LUHMES (cell line): ENCODE measurements around the genes R3HDML and SERINC3.

DNA sequence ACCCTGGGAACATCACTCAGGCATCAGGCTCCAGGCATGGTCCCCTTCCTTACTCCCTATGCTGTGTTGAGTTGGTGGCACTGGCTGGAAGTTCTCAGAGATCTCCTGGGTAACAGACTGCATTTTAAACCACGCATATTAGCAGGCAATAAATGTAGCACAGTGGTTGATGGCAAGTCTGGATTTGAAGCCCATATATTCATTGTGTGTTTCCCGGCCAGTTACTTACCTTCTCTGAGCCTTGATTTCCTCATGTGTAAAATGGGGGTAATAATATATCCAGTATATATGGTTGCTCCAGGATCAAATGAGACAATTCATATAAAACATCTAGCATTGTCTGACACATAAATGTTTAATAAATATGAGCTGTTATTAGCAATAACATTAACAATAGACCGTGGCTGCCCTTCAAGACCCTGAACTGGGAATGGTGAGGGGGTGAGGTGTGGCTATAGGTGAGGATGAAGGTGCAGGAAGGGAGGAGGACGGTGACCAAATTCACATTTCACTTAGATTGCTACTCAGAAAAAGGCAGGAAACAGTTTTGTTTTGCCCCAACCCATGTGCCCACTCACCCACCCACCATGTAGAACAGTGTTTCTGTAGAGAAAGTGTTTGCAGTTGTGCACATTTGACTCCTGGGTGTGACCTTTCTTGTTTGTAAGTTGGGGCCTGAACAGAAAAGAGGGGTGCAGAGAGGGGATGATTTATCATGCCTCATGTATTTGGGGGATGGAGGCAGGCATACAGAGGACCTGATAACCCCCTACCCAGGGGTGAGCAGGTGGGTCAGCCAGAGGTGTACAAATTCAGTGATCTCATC, 2.2 kb downstream of the PLCG1 start:
- PRO-cap, result no peak

GRCh38 chr20:41334754-41335353, 5.8 kb upstream of the LPIN3 start:
- PRO-cap, result no peak

DNA sequence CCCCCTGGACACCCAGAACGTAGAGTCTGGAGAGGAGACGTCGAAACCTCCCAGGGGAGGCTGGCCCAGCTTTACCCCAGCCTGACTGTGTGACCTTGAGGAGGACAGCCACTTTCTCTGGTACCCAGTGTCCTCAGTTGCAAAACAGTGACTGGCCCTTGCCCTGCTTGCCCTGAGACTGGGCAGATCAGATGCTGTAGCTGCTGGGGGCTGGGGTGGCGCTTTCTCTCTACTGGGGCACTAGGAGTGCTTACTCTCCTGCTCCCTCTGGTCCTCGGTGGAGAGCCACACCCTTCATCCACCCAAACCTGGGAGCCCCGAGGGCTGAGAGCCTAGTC, 538 bp downstream of the LPIN3 start:
- PRO-cap, result no peak

GRCh38 chr20:41428176-41428791, 61.7 kb upstream of the EMILIN3 start:
- PRO-cap, result no peak

- PRO-cap, result no peak
Measured at GRCh38 chr20:42713741-42713960, 476.1 kb downstream of the PTPRT start.

GRCh38 chr20:43458180-43458542, 465 bp downstream of the SRSF6 start:
- PRO-cap, result bidirectional peak, plus-strand start at chr20:43458246, minus-strand start at chr20:43458253; bidirectional peak, plus-strand start at chr20:43458397, minus-strand start at chr20:43458437

DNA sequence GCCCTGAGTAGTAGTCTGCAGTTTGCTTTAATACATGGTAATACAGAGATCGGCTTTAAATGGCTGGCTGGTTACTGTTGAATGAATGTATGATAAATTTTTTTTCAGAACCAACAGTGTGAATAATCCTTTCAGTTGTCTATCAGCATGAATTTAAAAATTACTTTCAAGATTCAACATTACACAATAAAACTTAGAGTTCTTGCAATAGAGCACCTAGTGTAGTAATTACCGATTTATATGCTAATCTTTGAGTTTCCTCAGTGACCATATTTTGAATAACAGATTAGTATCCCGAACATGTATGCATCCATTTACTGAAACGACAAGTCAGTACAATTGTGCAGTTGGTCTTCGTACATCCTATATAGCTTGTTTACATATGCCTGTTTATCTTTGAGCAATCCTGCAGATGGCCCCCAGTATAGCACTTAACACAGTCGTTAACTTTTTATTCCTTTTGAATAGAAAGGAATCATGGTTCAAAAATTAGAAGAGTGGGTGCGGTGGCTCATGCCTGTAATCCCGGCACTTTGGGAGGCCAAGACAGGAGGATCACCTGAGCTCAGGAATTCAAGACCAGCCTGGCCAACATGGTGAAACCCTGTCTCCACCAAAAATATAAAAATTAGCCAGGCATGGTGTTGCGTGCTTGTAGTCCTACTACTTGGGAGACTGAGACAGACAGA, 6.5 kb downstream of the SRSF6 start:
- PRO-cap, result no peak

- PRO-cap, result no peak
Measured at GRCh38 chr20:44075214-44075556, 111.8 kb downstream of the JPH2 start.

- PRO-cap, result no peak
Measured at GRCh38 chr20:44151613-44152235, 35.3 kb downstream of the JPH2 start.

GRCh38 chr20:44175198-44175661, 11.8 kb downstream of the JPH2 start:
- PRO-cap, result no peak

DNA sequence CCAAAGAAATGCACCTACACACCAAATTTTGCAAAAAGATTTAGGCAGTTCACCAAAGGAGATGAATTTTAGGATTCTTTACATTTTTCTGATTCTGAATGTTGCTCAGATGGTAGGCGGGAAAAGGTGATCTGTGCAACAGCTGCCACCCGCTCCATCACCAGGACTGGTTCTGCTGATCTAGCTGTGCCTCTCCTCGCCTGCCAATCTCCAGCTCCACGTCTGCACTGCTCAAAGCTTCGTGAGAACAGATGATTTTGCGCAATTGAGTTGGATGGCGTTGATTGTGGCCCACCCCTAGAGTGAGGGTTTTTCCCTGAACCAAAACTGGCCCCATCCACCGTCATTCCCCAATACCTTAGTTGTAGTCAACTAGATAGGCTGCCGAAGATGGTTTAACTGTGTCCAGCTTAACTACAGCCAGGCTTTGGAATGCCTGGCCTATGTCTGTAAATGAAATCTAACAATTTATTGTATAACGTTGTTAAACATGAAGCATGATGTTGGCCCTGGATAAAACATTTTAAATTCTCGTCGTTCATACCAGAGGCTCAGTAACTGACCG, 1.1 kb upstream of the OSER1 start:
- PRO-cap, result unidirectional peak, minus-strand start at position 175 of the sequence

DNA sequence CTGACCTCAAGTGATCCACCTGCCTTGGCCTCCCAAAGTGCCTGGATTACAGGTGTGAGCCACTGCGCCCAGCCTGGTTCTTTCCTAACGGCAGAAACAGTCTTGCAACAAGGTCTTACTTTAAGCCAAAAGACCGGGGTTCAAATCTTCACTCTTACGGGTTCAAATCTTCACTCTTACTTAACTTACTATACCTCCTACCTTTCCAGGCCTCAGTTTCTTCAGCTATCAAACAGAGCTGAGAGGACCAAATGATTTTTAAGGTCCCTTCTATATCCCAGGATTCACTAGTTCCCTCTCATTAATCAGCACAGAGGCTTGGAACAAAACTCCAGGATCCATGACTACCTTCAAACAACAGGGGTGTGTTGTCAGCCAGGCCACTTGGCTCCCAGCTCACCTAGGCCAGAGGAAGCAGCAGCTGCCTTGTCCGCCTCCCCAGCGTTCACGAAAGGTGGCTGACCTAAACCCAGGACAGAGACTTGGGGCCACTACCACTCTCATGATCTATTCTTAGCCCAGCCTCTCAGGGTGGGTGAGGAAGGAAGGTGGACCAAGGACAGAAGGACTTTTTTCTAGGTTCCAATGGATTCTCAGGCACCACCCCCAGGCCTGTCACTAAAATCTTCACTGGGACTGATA, 1.5 kb downstream of the FITM2 start:
- PRO-cap, result no peak

GRCh38 chr20:44324480-44324980, 12.3 kb upstream of the R3HDML start:
- PRO-cap, result no peak

DNA sequence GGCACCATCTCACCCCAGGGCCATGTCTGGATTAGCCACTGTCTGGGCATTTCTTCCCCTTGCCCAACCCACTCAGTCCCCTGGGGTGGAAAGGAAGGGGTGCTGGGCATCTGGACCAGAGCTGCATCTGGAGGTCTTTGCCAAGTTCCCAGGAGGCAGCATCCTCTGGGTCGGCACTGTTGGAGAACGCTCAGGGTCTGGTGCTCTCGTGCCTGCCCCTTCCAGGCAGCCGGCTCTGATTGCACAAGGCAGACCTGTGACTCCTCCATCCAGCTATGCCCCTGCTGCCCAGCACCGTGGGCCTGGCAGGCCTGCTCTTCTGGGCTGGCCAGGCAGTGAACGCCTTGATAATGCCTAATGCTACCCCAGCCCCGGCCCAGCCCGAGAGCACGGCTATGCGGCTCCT, at the start of gene R3HDML:
R3HDML (plus strand) TSS at position 161 of the 406 bp plus-strand sequence.
- PRO-cap, result no peak

DNA sequence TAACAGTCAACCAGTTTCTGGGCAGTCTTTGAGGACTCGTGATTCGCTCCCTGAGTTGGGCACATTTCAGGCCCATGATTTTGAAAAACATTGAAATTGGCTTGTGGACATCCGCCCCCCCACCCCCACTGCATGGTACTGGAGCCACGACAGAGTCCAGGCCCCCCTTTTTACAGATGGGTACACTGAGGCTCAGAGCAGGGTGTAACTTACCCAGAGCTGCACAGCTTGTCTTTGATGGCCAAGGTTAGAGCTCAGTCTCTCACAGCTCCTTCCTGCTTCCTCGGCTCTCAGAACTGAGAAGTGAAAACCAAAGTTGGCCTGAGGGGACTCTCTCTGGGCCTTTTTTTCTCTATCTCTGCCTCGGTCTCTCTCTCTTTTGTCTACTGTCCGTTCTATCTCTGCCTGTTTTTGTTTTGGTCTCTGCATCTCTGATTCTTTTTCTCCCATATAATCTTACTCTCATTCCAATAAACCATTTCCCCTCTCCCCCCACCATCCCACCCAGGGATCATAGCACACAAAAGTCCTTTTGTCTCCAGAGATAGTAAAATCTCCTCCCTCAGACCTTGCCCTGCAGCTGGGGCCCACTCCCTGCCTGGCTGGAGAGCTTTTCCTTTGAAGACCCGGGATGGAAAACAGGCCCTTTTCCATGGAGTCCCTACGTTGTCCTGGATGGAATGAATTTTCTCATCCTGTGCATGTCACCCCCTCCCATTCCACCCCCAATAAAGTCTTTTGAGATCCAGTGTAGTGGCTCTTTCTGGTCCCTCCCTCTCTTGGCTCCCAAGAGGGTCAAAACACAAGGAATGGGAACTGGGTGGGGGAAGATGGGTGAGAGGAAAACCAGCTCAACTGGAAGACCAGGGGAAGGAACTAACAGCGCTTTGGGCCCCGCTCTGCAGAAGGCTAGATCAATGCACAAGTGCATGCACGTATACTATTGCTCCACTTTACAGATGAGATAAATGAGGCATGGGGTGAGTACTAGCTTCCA, 3.5 kb upstream of the HNF4A start:
- PRO-cap, result no peak

- PRO-cap, result no peak
Measured at GRCh38 chr20:44424820-44425491, 50.7 kb upstream of the TTPAL start.

- PRO-cap, result no peak
Measured at GRCh38 chr20:44434613-44434789, 41.2 kb upstream of the TTPAL start.

DNA sequence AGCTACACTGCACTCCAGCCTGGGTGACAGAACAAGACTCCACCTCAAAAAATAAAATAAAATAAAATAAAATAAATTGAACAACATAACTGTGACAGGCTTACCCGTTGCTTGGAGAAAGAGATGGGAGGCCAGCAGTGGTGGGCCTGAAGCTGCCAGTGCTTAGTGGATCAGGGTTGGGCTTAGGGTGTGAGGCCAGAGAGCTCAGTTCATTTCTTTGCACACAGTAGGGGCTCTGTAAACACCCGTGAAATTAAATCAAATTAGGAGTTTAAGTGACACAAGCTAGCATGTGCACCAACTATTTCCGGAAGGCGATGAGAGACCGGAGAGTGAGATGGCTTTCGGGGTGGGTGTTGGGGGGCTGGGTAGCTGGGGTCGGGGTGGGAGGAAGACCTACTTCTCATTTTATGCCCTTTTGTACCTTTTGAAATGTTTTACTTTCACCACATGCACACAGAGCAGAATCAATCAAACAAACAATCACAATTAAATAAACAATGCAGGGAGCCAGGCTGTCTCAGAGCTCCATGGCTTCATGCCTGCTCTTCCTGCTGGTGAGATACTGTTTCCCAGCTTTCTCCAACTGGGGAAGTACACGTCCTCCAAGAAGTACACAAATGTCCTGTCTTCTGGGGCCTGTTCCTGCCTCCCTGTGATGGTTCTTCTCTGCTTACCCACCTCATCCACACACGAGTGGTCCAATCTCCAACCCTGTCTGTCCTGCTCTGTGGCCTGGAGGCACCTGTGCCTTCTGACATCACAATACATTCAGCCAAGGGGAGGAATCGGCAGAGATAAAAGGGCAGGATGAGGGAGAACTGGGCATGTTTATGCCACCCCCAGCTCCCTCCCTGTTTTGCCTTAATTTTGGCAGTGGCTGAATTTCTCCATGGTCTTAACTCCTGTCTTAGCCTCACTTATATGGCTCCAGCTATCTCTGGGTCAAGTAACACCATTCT, 25.5 kb upstream of the TTPAL start:
- PRO-cap, result no peak

- PRO-cap, result no peak
Measured at GRCh38 chr20:44509079-44509337, 12.9 kb downstream of the SERINC3 start.

DNA sequence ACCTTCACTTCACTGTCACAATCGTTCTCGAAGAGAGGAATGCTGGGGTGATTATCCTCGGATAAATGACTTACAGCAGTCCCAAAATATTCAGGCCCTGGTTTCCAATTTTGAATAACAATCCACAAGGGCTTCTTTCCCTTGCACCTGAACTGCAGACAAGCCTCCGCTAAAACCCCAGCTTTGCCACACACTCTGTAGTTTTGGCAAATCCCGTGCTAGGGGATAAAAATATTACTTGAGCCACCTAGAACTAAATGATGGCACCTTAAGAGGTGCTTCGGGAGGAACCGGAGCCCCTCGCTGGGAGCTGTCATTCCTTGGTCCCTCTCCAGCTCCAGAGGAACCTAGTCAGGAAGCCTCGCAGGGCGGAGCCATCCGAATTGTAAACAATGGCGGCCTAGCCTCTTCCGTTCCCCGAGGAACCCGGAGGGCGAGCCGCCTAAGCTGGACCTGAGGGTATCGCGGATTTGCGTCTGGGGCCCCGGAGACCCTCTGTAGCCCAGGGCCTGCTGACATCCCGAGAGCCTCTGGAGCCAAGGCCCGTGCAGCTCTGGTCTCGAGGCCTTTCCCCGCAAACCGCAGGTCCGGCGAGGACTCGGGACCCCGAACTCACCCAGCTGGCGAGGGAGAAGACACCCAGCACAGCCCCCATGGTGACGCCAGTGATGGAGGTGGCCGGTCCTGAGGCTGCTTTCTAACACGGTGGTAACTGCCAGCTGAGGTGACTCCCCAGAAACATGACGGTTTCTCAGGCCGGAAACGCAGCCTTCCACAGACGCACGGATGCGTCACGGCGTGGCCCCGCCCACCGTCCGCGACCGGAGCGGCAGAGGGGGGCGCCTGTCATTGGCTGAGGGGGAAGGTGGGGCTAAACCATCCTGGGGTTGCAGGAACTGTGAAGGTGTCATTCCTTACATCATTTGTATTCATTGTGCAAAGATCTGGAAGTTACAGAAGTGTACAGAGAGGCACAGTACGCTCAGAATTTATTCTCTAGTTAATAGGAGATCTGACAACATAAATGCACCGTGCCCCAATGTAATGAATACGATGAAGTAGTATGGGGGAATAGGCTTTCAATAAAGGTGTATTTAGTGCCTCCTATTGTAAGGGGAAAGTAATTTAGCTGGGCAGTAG, at the start of gene SERINC3:
SERINC3 (minus strand) TSS at position 774 of the 1,140 bp plus-strand sequence.
- PRO-cap, result bidirectional peak, plus-strand start at position 878 of the sequence, minus-strand start at position 753 of the sequence